GM12892 (cell line): ENCODE measurements around a stretch of chr3.

GRCh38 chr3:140917736-140918269 is 23.8 kb upstream of the SLC25A36 start:
- RRBS: no CpG with 5 or more reads among the region's 6 CpGs

- RRBS: no CpG with 5 or more reads among the region's 28 CpGs
Observed at GRCh38 chr3:140941167-140941754, 375 bp upstream of the SLC25A36 start.

- RRBS: no CpG with 5 or more reads among the region's 43 CpGs
Observed at GRCh38 chr3:141052332-141053129, 1.4 kb downstream of the SPSB4 start.

DNA sequence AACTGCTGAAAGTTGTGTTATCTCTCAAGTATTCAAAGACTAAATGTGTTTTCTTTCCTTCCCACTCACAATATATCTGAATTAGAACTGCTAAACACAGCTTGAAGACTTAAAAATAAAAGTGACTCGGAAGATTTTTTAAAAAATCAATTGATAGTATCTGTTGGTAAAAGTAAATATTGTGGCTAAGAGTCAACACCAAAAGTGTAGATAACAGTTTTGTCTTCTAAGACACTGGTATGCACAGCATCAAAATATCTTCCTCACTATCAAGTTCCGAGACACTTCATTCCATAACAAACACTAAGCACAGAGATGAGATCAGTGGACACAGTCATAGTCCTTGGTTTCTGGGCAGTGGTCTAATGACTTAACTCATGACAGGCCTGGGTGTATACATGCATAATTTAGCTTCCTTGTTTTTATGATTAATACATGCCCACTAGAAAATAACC is 63.2 kb downstream of the PXYLP1 start:
- RRBS: no CpG with 5 or more reads among the region's 2 CpGs

DNA sequence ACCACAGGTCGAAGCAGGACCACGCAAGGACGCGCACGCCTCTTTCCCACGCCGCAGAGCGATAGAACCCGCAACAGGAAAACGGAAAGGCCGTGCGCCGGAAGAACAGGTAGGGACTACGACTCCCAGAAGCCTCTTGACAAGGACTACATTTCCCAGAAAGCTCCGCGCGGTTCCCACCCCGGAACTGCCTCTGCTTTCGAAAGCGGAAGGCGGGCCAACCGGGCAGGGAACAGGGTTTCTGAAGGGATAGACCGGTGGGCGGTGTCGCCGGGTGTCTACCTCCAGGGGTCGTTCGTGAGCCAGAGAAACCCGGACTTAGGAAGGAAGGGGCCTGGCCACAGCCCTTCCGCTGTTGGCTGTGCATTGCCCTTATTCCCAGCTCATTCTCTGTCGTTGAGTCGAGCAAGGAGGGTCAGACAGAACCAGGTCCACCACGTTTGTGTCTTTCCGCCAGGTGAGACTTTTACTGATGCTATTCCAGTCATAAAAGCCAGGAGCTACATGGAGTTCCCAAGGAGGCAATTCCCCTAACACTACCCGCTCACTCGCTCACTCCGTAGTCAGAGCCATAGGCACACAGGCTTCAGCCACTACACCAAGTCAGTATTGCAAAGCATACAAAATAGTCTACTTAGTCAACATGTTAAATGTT is 56.5 kb upstream of the ZBTB38 start:
- RRBS: under 1% methylated on average over 9 of the region's 37 CpGs

DNA sequence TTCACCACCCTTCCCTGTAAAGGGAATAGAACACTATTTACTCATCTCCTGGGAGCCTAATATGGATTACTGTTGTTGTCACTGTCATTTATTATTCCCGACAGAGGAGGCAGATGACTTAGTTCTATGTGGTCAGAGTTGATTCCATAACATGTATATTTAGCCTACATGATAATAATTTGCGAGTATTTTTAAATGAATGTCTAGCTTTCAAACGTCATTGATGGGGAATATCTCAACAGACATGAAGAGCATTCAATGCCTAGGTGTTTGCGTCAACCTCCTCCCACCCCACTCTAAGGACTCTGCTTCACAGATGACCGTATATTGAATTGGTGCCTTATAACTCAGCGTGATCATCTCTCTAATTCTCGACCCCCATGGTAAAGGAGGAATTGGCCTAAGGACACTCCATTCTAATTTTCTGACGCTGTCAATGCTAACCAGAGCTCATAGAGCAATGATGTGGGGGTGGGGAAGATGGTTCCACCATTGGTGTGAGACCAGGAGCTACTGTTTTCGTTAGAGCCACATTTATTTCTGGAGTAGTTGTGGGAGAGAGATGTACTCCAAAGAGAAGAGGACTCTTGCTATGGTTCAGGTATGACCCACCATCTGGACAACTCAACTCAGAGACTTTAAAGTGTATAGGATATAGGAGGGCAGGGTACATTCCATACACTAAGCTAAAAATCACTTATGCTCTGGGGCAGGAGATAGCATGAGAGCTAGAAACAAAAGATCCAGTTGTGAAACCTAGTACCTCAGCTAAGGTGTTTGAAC is 16.2 kb downstream of the ZBTB38 start:
- RRBS: no CpG with 5 or more reads among the region's 9 CpGs

- RRBS: no CpG with 5 or more reads among the region's 7 CpGs
Observed at GRCh38 chr3:141386610-141387476, 18.5 kb downstream of the ZBTB38 start.

DNA sequence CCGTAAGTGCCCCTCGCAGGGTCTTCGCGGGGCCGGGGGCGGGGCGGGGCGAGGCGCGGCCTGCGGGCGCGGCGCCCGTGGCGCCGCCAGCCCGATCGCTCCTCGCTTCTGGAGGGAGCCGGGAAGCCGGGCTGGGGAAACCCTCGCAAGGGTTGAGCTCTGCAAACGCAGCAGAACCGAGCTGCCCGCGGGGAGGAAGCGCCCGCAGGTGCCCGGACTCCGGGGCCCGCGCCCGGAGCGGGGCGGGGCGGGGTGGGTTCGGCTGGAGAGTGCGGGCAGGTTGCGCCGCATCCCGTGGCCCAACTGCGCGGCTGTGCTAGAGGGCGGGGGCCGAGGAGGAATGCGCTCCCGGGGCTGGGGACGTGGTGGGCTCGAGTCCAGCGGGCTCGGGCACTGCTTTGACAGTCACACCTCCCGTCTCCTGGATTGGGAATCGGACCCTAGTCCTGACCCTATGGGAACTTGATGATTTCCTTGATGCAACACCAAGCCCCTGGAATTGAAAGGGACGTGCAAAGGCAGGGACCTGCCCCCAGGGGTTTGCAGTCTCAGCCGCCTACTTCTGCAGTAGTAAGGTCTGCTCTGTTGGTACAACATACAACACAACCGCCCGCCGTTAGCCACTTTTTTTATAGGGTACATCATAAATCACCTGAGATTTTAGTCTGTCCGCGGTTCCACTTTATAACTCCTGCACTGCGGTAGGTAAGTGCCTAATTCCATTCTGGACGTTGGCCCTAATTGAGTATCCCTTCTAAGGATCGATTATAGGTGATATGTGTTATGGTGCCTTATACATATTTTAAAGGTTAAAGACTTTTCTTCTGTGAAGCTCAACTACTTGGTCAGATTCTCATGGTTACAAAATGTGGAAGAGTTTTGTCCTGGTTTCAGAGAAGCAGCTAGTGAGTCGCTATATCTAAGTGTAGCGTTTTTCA is 34.4 kb downstream of the ZBTB38 start:
- RRBS: under 1% methylated on average over 7 of the region's 66 CpGs

GRCh38 chr3:141416233-141417189 is 48.2 kb downstream of the ZBTB38 start:
- RRBS: no CpG with 5 or more reads among the region's 10 CpGs

GRCh38 chr3:141431388-141432446 is 55.1 kb upstream of the RASA2 start:
- RRBS: no CpG with 5 or more reads among the region's 20 CpGs

GRCh38 chr3:141454861-141455395 is 31.9 kb upstream of the RASA2 start:
- RRBS: no CpG with 5 or more reads among the region's 9 CpGs

GRCh38 chr3:141511008-141511556 is 24.3 kb downstream of the RASA2 start:
- RRBS: no CpG with 5 or more reads among the region's 5 CpGs

DNA sequence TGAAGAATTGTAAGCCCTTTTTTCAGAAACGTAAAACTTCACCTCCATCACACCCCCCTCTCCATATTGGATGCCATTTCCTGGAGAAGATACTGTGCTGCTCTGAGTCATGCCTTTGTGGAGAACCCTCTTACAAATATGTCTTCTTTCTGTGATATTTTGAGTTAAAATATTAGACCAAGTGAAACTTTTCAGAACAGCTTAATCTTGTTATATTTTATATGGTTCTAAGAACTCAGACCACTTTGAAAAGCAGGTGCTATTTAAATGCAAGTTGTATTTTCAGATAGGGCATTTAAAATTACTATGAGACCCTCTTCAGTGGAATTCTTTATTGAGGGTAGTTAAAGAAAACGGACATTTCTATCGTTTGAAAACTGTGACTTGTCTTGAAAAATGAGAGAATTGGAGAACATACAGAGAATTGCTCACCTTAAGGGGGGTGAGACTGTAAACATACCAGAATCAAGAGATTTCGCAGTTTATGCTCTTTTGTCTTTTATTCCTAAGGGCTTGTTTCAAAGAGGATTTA is 1.2 kb downstream of the RNF7 start:
- RRBS: no CpG with 5 or more reads among the region's 4 CpGs

- RRBS: no CpG with 5 or more reads among the region's 5 CpGs
Observed at GRCh38 chr3:141859712-141860274, 16.6 kb upstream of the ATP1B3 start.

DNA sequence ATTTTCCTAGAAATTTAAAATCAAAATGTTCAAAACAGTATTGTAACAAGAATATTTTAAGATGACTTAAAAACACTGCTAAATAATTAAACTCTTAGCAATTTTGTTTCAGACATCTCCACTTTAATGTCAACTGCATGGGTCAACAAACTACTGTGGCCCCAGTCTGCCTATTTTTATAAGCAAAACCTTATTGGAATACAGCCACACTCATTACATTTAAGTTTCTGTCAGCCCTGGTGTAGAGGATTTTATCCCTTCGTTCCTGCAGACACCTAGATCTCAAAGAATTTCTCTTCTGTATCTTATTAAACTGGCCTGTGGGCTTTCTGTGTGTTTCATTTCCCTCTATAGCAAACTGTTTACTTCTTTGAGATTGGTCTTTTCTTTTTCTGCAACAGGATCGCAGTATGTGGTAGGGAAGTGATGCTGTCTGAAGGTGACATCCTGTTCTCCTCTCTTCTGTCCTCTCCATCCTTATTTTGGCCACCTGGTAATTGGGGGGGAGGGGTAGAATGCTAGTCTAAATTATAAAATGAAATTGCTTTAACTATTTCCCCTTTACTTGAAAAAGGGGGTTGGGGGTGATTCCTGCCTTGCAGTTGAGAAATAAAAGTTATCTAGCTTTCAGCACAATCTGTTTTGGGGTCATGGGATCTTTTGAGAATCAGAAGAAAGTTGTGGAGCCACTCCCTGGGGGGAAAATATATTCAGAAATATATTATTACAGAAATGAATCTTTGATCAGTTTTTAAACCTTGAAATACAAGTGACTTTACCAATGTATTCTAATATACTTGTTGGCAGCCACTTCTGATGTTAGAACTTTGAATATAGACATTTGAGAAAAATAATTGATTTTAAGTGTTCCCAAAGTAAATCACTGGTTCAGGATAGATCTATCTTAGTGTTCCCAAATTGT is 25.6 kb downstream of the ATP1B3 start:
- RRBS: no CpG with 5 or more reads among the region's 2 CpGs

DNA sequence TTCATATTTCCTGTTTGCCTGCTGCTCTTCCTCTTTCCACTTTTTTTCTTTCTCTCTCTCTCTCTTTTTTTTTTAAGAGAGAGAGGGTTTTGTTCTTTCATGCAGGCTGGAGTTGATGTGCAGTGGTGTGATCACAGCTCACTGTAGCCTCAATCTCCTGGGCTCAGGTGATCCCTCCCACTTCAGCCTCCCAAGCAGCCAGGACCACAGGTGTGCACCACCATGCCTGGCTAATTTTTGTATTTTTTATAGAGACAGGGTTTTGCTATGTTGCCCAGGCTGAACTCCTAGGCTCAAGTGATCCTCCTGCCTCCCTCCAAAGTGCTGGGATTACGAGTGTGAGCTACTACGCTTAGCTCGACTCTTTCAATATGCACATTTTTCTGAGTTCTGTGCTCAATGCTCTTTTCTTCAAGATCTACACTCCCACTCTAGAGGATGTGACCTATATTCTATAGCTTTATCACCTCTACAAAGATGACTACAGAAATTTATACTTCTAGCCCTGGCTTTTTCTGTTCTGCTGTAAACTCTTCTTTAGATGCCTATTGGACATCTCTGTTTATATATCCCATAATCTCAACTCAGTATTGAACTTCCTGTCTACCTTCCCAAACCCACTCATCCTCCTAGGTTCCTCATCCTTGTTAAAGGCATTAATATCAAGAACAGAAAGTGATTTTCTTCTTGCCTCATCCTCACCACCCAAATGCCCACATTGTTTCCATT is 117.1 kb downstream of the TFDP2 start:
- RRBS: no CpG with 5 or more reads among the region's 3 CpGs

DNA sequence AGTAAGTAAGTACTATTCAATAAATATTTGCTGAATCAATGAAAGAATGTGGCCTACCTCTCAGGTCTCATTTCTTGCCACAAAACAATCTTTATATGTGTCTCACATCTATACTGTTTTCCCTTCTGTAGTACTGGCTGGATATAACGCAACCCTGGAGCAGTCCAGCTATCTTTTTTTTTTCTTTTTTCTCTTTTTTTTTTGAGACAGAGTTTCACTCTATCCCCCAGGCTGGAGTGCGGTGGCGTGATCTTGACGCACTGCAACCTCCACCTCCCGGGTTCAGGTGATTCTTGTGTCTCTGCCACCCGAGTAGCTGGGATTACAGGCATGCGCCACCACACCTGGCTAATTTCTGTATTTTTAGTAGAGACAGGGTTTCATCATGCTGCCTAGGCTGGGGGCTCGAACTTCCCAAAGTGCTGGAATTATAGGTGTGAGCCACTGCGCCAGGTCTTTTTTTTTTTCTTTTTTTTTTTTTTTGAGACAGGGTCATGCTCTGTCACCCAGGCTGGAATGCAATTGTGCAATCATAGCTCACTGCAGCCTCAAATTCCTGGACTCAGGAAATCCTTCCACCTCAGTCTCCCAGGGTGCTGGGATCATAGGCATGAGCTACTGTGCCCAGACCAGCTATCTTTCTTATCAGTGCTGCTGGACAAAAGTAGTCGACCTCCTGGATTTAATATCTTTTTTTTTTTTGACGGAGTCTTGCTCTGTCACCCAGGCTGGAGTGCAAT is 61.0 kb downstream of the TFDP2 start:
- RRBS: no CpG with 5 or more reads among the region's 11 CpGs

- RRBS: no CpG with 5 or more reads among the region's 4 CpGs
Observed at GRCh38 chr3:142090288-142090959, 58.9 kb downstream of the TFDP2 start.

DNA sequence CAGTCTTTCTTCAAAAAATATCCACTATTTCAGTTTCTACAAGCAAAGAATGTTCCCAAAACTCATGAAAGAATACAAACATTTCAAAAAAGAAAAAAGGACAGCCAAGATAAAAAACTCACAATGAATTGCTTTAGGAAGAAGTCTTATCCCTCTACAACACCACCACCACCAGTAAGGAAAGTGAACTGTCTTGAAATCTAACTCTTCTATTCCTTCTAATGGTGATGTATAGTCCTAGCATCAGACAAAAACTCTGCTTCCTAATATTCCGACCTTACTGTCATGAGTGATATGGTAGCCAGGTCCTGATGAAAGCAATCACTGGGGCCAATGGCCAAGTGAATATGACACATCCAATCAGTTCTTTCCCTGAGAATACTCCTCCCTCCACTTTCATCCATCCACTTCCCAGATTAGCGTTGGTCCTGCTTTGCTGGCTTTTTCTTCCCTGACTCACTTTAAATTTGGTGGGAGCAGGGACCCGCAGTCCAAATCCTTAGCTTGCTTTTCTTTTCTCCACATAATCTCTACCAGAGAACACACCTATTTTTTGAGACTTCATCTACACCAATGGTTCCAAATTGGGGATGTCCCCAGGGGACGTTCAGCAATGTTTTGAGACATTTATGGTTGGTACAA is 14.7 kb downstream of the GK5 start:
- RRBS: no CpG with 5 or more reads among the region's 4 CpGs

GRCh38 chr3:142327353-142327948 is 102.1 kb upstream of the GK5 start:
- RRBS: no CpG with 5 or more reads among the region's 3 CpGs